Epithelial cell of prostate (primary cell): Measurements from ENCODE around the genes CSNK1A1 and ARHGEF37.

GRCh38 chr5:149372246-149372522 is 6.9 kb downstream of the IL17B start:
- RRBS, result no CpG with 5 or more reads among the region's 3 CpGs

- RRBS, result no CpG with 5 or more reads among the region's 26 CpGs
Observed at GRCh38 chr5:149419818-149420896, 41.1 kb upstream of the IL17B start.

DNA sequence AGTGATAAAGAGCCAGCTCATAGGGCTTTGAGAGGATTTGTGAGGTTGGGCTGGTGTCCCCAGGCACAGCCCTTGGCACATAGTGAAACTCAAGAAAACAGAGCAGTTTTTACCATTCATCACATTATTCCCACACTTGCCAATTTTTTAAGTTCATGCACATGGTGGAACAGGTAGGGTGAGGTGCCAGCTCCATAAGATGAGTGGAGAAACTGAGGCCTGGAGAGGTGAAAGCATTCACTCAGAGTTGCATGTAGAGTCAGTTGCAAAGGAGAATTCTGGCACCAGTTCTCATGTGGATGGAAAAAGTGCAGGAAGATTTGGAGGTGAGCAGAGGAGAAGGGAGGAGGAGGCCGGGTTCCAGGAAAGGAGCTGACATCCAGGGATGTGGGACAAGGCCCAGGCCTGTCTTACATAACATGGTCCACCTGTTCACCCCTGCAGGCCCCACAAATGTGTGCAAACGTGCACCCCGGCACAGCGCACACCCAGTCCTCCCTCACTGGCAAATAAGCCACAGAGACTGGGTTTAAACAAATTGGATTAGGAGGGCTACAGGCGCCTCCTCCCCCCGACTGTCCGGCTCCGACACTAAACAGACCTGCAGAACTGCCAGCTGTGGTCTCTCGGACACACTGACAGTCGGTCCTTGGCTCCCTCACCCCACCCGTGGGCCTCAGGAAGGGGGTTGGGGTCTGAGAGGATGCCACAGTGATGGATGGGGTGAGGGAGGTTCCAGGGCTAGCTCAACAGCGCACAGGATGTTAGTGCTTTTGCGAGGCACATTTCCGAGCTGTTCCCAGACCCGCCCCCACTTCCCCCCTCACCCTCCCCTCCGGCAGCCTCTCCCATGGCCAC is 43.2 kb upstream of the IL17B start:
- RRBS, result 74% methylated on average over 5 of the region's 16 CpGs

DNA sequence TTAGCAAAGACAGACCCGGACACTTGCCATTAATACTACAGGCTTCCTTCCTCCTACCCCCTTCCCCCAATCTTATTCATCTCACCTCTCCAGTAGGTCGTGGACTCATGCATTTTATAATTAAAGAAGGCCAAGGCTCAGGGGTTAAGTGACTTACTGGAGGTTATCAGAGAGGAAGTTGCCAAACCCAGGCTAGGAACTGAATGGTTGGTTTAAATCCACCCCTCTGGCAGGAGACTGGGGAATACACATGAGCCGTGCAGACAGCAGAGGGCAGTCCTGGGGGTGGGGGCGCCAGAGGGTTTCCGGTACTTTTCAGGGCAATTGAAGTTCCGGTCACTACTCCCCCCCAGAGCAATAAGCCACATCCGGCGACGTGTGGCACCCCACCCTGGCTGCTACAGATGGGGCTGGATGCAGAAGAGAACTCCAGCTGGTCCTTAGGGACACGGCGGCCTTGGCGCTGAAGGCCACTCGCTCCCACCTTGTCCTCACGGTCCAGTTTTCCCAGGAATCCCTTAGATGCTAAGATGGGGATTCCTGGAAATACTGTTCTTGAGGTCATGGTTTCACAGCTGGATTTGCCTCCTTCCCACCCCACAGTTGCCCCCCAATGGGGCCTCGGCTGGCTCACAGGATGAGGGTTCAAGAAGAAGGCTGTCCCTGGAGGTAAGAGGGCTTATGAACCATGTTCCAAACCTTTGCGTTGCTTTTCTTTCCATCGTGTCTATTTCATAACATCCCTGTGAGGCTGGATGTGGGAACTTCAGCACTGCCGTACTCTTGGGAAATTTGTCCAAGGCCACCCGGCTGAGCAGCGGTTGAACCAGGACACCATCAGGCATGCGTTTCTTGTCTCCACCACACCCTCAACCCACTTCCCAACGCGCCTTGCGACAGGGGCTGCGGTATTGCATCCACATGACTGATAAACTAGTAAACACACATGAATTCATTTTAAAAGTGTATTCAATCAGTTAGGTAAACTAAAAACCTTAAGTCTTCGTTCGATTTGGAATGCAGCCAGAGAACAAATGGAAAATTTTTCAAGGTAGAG is 51.4 kb upstream of the IL17B start:
- RRBS, result no CpG with 5 or more reads among the region's 27 CpGs

DNA sequence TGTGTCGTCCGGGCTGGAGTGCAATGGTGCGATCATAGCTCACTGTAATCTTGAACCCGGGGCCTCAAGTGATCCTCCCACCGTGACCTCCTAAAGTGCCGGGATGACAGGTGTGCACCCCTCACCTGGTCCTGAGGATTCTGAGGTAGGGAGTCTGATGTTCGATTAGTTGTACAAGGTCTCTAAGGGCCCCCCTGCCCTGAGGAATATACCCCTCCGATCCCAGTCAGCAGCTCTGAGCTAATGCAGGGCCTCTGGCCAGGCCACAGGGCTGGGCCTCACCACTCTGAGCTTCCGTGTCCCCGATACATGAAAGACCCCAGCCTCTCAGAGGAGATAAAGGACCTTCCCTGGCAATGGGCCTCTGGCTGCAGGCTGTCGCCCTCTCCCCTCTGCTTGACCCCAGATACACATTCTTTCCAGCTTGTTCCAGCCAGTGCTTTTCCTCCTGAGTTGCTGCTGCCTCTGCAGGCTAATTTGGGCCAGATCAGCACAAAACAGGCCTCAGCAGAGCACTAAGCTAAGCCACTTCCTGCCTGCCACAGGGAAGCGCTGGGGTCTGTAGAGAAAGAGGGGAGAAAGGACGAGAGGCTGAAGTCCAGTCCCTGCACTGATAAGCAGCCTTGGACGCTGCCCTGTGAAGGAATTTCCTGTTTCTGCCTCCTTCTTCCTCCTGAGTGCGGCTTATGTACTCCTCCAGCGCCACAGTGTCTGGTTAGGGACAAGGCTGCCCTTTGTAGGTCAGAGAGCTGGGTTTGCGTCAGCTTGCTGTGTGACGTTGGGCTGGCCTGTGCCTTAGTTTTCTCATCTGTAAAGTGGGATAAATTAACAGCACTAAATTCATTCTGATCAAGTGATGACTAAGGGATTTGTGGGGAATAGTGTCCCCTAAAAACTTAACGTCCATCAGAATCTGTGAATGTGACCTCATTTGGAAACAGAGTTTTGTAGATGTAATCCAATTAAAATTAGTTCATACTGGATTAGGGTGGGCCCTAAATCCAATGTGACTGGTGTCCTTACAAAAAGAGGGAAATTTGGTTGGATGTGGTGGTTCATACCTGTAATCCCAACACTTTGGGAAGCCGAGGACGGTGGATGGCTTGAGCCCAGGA is 73.1 kb upstream of the IL17B start:
- RRBS, result no CpG with 5 or more reads among the region's 21 CpGs

- RRBS, result no CpG with 5 or more reads among the region's 6 CpGs
Observed at GRCh38 chr5:149456557-149457361, 77.7 kb upstream of the IL17B start.

GRCh38 chr5:149489727-149490333 is 61.4 kb downstream of the CSNK1A1 start:
- RRBS, result no CpG with 5 or more reads among the region's 4 CpGs

GRCh38 chr5:149490334-149491297 is 60.6 kb downstream of the CSNK1A1 start:
- RRBS, result no CpG with 5 or more reads among the region's 7 CpGs

DNA sequence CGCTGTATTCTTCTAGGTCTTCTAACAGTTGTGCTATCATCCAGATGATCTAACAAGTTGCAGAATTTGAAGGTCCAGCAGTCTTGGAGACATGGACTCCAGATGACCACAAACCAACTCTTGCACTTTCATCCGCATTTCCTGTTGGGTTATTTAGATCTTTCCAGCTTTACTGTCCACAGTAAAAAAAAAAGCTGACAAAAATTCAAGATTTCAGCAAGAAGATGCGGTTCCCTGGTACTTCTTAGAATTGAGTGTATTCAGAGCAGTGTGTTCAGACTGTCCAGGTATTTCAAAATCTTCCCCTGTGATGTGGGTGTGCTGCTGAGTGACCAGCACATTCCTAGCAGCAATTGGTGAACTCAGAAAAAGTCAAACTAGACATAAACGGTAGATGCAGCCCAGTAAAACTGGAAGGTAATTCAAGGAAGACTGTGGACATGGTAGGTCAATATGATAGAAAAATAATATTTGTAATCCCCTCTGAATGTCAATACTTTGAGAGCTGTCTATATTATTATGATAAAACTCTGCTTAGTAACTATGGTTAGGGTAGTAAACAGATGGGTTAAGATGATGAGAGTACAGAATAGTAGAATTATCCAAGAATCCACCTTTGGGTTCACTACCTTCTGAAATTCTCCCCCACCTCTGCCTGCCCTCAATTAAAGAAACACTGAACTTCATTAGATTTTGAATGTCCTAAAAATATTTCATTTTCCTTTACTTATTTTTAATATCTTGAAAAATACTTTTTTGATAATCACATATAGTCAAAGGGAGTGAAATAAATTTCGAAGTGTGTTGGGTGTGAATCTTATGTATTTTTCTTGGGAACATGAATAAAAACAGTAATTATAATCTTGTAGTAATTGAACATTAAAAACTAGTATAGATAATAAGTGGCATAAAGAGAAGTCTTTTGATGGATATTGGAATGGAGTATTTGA is 49.9 kb downstream of the CSNK1A1 start:
- RRBS, result no CpG with 5 or more reads among the region's 5 CpGs

- RRBS, result under 1% methylated on average over 20 of the region's 59 CpGs
Observed at GRCh38 chr5:149551260-149552065, at the start of gene CSNK1A1. Gene CSNK1A1 (minus strand): TSS chr5:149551439.

DNA sequence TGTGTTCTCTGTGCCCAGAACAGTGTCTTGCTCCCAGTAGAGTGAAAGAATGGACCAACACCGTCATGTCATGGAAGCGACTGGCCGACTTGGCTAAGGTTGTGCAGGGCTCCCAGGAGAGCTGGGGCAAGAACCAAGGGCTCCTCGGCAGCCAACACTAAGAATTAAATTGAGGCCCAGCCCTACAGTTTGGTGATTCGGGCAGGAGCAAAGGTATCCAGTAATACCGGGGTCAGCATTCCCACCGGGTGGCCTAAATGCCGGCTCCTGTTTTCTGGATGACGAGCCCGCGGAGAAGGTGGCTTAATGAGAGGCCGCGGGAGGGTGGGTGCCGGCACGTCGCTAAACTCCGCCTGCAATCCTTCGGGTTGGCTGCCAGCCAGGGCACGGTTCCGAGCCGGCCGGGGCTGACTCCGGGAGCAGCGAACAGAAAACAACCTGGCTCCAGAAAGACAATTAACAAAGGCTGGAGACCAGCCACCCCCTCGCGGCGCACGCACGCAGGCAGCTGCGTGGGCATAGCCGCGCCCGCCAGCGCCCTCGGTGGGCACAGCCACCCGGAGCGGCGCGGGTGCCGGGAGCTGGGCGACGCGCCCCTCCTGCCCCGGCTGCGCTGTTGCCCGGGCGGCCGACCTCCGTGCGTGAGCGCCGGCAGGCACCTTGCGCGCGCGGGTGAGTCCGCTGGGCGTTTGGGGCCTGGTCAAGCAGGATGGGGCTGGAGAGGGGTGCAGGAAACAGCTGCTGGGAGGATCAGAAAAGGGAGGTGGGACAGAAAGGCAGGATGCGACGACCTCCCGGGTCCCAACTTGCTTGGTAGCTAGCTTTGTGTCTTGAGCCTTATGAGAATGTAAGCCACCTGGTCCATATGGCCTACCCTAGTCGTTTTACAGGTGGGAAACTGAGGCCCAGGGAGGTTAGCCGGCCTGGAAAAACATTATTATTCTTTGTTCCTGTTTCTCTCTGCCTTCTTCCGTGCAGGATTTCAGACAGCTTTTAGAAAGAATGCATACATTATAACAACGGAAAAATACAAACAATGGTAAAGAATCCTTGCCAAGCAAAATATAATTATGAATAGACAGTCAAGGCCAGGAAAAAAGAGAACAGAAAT is at the start of gene ARHGEF37:
Gene ARHGEF37 (plus strand): TSS at position 546 of the 1,111 bp plus-strand sequence.
- RRBS, result 2% methylated on average over 14 of the region's 65 CpGs

DNA sequence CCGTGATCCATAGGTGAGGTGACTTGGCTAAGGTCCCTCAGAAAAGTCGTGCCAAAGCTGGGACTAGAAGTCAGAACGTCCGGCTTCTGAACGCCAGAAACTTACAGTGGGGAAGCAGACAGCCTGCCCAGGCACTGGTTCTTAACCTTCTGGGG is 643 bp downstream of the ARHGEF37 start:
- RRBS, result no CpG with 5 or more reads among the region's 5 CpGs

- RRBS, result 98% methylated on average over 6 of the region's 14 CpGs
Observed at GRCh38 chr5:149609324-149609883, 28.1 kb downstream of the ARHGEF37 start.

DNA sequence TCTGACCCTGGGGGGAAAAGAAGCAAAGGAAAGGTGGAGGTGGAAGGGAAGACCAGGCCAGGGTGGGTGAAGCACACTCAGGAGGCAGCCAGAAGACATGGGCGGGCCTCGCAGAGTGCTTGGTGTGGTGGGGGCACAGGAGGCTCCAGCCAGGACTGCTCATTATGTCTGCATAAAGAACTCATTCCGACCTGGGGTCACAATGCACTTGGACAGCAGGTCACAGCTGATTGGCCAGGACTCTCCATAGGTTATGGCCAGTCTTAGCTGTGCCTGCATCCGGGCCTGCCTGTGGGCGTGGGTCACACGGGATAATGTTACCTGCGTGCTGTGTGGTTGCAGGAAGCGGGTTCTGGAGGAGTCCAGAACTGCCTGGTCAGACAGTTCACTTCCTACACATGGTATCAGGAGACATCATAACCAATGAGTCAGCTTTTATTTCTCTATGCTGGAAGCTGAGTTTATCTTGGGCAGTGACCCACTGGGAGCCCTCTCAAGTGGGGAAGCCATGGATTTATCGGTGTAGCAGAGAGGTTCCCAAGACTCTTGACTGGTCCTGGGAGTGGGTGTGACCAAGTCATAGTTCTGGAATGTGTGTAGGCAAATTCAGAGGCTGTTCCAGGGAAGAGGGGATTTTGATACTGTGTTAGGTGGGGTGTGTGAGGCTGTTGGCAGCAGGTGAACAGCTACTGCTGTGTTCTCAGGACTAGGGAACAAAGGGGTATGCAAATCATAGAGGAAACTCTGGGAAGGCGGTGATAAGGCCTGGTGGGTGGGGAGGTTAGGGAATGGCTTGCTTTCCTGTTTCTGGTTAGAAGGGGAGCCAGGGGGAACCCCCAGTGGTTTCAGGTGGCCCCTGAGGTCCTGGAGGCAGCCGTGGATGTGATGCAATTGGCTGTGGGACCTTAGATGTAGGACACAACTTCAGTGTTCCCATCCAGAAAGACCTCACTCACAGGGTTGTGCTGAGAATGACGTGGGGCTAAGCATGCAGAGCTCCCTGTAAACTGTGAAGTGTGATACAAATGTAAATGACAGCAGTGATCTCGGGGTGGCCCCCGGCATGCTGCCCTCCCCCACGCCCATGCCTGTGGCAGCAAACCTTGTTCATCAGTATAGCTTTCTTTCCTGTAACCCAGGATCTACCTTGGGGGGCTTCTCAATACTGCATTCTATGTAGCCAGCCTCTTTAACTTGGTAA is 51.3 kb downstream of the ARHGEF37 start:
- RRBS, result no CpG with 5 or more reads among the region's 15 CpGs

DNA sequence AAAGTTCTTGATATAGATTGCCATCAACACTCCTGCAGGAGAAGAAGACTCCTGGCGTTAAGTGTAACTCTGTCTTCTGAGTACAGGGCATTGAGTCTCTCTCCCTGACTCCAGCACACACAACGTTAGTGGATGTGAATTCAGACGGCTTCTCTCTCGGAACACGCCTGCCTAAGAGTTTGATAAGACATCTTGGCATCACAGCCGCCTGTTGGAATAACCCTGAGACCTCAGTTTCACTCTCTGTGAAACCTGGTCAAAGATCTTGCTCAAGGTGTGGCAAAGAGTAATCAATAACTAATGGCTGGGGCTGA is 27.5 kb upstream of the PPARGC1B start:
- RRBS, result no CpG with 5 or more reads among the region's 6 CpGs

- RRBS, result no CpG with 5 or more reads among the region's 10 CpGs
Observed at GRCh38 chr5:149750481-149751094, 20.5 kb downstream of the PPARGC1B start.

DNA sequence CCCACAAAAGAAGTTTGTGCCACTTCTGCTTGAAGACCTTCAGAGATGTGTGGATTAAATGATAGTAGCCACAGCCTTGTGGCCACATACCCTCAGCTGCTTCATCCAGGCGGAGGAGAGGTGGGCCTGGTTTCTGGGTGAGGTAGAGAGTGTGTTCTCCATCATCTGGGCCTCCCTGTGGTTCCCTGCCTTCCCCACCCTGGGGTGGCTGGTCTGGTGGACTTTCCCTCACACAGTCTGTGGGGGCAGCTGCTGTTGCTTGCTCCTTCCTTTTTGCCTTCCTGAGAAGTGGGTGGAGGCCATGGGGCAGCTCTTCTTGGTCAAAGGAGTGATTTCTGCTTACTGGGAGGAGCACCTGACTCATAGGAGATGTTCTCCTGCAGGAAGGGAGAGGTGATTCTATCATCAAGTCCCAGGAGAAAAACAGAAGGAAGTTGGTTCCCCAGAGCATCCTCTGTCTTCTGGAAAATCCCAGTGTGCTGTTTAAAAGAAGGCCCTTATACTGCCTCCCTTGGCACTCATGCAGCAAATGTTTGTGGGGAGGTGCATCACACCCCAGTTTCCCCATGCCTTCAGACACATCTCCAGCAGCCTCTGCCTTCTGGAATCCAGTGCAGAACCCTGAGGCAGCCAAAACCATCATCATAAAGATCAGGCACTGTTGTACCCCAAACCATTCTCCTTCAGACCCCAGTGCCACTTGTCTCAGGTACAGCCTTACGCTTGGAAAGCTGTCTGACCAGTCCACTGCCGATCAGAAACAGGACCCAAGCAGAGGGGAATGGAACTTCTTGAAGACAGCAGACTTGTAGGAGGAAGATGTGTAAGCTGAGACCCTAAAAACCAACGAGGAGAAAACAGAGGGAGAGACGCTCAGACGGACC is 63.1 kb downstream of the PPARGC1B start:
- RRBS, result no CpG with 5 or more reads among the region's 6 CpGs

DNA sequence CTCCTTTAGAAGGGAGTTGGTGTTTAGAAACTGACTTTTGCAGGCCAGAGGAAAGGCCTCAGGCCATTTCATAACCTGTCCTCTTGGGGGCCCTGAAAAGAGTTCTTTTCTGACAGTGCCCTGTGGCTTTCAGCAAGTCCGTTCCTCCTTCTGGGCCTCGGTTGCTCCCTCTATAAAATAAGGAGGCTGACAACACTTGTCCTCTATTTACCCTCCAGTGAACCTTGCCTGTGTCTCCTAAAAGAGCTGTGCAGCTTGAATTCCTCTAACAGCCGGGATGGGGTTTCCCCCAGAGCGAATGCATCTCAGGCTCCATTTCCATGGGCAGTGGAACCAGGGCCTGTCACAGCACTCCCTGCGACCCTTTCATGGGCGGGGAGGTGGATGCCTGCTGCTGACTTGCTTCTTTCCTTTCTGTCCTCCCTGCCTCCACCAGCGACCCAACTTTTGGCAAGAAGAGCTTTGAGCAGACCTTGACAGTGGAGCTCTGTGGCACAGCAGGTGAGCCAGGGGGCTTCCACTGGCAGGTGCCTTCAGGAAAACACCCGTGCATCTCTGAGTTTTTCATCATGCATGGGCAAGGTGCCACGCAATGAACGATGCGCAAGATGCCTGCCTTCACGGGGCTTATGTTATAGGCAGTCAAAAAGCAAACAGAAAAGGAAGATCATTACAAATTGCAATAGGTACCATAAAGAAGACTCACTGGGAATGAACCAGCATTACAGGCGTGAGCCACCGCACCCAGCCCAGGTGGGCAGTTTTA is 104.9 kb downstream of the PPARGC1B start:
- RRBS, result no CpG with 5 or more reads among the region's 14 CpGs

DNA sequence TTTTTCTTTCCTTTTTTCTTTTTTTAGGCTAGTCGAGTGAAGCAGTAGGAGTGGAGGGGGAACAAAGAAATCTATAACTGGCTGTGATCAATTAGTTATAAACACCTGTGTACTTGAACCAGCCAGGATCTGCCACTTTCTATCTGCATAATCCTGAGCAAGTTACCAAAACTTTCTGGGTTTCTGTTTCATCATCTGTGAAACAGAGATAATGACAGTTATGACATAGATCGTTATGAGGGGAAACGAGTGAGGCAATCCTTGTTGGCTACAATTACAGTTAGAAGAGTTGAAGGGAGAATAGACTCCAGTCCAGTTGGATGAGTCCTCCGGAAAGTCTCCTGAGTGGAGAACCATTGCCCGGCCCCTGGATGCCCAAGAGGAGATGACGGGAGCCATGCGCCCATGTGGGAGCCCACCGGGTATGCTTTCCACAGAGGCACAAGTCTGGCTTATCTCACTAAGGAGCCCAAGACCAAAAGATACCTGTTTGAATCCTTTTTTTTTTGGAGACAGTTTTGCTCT is 4.5 kb downstream of the PDE6A start:
- RRBS, result 88% methylated on average over 4 of the region's 8 CpGs

DNA sequence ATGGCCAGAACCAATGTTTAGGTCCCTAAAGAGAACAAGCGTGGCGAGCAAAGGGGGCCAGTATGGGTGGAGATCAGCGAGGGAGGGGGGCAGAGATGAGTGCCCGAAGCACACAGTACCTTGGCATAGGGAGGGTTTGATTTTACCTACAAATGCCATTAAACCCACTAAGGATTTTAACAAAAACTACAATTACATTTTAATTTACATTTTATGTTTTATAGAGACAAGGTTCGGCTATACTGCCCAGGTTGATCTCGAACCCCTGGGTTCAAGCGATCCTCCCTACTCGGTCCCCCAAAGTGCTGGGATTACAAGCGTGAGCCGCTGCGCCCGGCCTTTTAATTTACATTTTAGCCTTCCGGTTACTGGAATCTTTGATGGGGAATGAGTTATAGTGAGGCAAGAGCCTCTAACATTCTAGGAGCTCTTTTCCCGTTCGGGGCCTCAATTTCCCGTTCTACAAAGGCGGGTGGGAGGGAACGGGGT is 581 bp upstream of the SLC26A2 start:
- RRBS, result no CpG with 5 or more reads among the region's 18 CpGs